ENCODE results near the gene ERN1.

GRCh38 chr17:64005333-64006356 lies 7.5 kb downstream of the PRR29 start:
- RRBS, result no CpG with 5 or more reads among the region's 15 CpGs
CAGE:
- cytosol, long polyA plus RNA, result no peak
- long polyA plus RNA, result no peak
- nucleus, long polyA plus RNA, result no peak

DNA sequence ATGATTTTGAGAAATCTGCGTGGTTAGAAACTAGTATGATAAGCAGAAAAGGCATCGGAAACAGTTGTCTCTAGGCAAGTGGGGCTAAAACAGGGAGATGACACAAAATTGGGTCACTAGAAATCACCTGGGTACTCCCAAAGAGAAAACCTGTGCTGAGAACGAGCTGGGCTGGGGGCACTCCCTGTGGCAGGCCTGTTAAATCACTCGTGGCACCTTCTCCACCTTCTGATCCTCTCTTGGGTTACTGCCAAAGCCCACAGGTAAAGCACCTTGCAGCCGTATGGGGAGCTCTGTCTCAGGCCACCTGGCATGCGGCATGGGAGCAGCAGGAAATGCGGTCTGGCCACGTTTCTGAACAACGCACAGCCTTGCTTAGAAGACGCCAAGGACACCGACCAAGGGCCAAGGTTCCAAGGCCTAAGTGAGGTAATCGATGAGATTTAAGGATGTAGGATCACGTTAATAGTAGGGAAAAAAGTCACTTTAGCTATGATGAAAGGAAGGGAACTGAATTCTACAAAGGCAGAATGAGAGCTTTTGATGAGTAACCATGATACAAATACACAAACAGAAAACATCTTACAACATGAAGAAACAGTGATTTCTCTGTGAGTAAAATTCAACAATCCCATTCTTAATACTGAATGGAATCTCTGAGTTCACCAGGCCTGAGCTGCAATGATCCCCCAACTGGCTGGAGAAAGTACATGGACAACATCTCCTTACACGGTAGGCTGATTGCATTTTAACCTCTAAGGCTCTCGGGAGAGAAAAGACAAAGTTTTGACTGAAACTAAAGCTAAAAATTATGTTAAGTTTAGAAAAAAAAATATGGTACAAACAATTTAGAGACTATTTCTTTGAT lies 21.7 kb upstream of the ICAM2 start:
- RRBS, result no CpG with 5 or more reads among the region's 15 CpGs
CAGE:
- cytosol, long polyA plus RNA, result no peak
- long polyA plus RNA, result no peak
- nucleus, long polyA plus RNA, result no peak

GRCh38 chr17:64081716-64082563 lies 48.0 kb downstream of the ERN1 start:
- RRBS, result no CpG with 5 or more reads among the region's 8 CpGs
CAGE:
- cytosol, long polyA plus RNA, result no peak
- long polyA plus RNA, result no peak
- nucleus, long polyA plus RNA, result no peak

GRCh38 chr17:64106928-64107422 lies 23.0 kb downstream of the ERN1 start:
- RRBS, result no CpG with 5 or more reads among the region's 4 CpGs
CAGE:
- cytosol, long polyA plus RNA, result no peak
- long polyA plus RNA, result no peak
- nucleus, long polyA plus RNA, result no peak

- RRBS, result under 1% methylated on average over 54 of the region's 96 CpGs
CAGE:
- cytosol, long polyA plus RNA, result no peak
- long polyA plus RNA, result no peak
- nucleus, long polyA plus RNA, result no peak
Observed at GRCh38 chr17:64129529-64130242, at the start of gene ERN1. Gene ERN1 (minus strand): TSS chr17:64130144.

DNA sequence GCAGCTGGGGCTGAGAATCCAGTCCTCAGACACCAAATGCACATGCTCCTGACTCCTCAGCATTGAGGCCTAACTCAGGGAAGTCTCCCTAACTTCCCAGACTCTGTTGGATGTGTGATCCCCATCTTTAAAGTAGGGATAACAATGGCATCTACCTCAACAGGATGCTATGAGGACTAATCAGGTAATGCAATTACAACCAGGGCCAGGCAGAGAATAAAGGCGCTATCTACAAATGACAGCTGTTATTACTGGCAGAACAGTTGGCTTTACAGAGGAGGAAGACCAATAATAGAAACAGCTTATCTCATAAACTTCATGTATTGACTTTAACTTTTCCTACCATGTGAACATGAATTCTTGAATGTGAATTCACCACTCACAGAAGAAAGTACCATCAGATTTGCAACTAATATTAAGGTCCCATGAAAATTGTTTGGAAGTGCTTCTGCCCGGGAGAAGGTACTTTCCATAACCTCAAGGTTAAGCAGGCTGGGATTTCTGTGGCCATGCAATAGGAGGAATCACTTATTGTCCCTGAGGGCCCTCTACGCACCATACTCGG lies 22.5 kb upstream of the ERN1 start:
- RRBS, result no CpG with 5 or more reads among the region's 4 CpGs
CAGE:
- cytosol, long polyA plus RNA, result no peak
- long polyA plus RNA, result no peak
- nucleus, long polyA plus RNA, result no peak

DNA sequence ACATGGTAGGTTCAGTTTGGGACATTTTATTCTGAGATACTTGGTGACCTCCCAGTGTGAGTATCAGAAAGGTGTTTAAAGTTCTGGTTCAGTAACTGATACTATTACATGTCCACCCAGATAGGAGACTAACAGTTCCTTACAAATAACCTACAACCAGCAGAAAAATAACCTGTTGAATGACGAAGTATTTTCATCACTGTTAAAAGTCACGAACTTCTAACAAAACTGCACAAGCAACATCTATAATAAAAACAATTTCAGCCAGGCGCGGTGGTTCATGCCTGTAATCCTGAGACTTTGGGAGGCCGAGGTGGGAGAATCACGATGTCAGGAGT lies 25.3 kb downstream of the TEX2 start:
- RRBS, result no CpG with 5 or more reads among the region's 6 CpGs
CAGE:
- cytosol, long polyA plus RNA, result no peak
- long polyA plus RNA, result no peak
- nucleus, long polyA plus RNA, result no peak

GRCh38 chr17:64406617-64407188 lies 16.0 kb upstream of the PECAM1 start:
- RRBS, result no CpG with 5 or more reads among the region's 9 CpGs
CAGE:
- cytosol, long polyA plus RNA, result no peak
- long polyA plus RNA, result no peak
- nucleus, long polyA plus RNA, result no peak

DNA sequence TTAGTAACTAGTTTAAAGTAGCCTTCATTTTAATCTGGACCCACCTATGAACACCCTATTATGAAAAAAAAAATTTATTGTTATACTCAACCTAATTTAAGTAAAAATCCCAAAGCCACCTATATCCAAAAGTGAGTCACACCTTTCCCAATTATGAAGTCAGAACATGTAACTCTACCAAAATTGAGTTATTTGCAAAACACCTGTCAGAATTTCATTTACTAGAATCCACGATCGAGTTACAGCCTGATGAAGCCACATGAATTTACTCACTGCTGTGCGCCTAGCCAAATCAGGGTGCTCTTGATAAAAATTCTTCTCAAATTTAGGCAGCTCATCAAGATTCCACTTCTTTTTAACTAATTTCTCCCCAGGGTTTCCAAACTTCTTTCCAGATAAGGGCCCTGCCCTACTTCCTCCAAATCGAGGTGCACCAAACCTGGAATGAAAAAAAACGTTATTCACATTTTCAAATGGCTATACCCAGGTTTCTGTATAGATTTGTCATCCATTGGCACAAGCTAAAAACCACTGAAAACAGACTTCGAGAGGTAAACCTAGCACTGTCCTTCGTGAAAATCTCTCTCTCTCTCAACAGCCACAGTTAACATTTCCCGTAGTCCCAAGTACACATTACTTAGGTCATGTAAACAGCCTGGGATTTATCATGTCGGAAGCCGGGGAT lies 1.5 kb downstream of the DDX5 start:
- RRBS, result no CpG with 5 or more reads among the region's 10 CpGs
CAGE:
- cytosol, long polyA plus RNA, result no peak
- long polyA plus RNA, result no peak
- nucleus, long polyA plus RNA, result no peak

- RRBS, result no CpG with 5 or more reads among the region's 13 CpGs
CAGE:
- cytosol, long polyA plus RNA, result no peak
- long polyA plus RNA, result no peak
- nucleus, long polyA plus RNA, result no peak
Observed at GRCh38 chr17:64511223-64511767, 4.5 kb downstream of the CEP95 start.

DNA sequence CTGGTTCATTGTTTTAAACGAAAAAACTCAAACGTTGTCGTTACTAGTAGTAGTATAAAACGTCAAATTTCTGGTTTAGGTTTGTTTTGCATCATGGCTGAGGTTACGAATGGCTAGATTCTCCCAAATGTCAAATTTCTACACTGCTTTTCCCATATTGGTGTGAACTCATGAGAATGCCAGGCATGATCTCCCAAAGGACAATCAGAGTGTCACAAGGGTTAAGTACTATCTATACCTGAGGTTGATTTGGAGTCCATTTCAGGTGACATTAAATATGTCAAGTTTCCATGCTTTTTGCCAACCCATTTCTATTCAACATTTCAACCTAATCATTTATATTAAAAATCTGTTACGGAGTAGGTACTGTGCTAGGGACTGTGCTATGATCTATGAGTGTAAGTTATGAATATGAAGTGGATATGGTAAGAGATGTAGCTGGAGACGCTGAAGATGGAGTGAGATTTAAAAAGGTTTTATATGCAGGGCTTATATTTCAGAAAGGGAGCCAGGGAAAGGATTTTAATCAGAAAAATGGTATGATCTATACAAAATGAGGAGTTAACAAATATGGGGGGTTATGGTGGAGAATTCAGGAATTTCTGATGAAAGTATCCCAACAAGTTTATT lies 6.5 kb downstream of the CEP95 start:
- RRBS, result no CpG with 5 or more reads among the region's 7 CpGs
CAGE:
- cytosol, long polyA plus RNA, result no peak
- long polyA plus RNA, result no peak
- nucleus, long polyA plus RNA, result start-site peak on the plus strand centred at position 507 of the sequence, 159 bp wide, 13 reads

GRCh38 chr17:64779325-64780029 lies 117.4 kb upstream of the SMURF2 start:
- RRBS, result 8% methylated on average over 11 of the region's 45 CpGs
CAGE:
- cytosol, long polyA plus RNA, result no peak
- long polyA plus RNA, result no peak
- nucleus, long polyA plus RNA, result no peak

DNA sequence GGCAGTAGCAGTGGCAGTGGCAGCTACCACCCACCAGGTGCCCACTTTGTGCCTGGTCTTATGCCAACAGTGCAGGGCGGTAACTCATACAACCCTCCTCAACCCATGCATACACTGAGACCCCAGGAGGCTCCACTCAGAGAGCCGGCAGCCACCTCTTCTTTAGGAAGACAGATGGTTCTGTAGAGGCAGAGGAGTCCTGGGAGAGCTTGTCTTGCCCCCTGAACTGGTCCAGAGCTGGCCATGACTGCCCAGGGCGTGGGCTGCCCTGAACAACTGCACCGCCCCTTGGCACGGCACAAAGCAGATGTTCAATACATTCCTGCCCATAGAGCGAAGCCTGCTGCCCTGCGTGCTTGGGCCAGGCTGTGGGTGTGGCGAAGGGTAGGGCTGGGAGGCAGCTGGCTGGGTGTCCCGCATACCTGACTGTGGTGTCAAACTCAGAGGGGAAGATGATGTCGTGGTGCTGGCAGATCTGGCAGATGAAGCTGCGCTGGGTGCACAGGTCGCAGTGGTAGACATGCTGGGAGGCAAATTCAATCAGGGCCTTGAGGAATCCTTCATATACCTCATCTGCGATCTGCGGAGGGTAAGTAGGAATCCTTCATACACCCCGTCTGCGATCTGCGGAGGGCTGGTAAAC lies 124.2 kb upstream of the SMURF2 start:
- RRBS, result no CpG with 5 or more reads among the region's 17 CpGs
CAGE:
- cytosol, long polyA plus RNA, result no peak
- long polyA plus RNA, result no peak
- nucleus, long polyA plus RNA, result no peak

GRCh38 chr17:64808294-64809072 lies 110.8 kb downstream of the LRRC37A3 start:
- RRBS, result no CpG with 5 or more reads among the region's 9 CpGs
CAGE:
- cytosol, long polyA plus RNA, result no peak
- long polyA plus RNA, result no peak
- nucleus, long polyA plus RNA, result no peak

- RRBS, result no CpG with 5 or more reads among the region's 2 CpGs
CAGE:
- cytosol, long polyA plus RNA, result no peak
- long polyA plus RNA, result no peak
- nucleus, long polyA plus RNA, result no peak
Observed at GRCh38 chr17:65029185-65029500, 27.4 kb downstream of the GNA13 start.

DNA sequence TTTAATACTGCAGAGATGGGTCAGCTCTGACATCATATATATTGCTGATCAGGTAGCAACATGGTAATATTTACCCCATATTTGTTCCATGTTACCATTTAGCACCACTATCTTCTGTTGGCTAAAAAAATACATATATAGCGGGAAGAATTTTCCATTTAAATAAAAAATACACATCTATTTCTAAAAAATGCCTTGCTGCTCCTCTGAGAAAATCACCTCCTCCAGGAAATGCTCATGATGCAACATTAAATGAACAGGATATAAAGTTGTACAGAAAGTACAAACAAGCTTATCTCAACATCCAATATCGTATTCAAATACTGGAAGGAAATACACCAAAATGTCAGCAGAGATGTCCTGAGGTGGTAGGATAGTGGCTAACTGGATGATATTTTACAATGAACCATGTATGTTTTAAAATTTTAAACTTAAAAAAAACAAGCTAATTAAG lies 21.4 kb downstream of the GNA13 start:
- RRBS, result no CpG with 5 or more reads among the region's 2 CpGs
CAGE:
- cytosol, long polyA plus RNA, result no peak
- long polyA plus RNA, result no peak
- nucleus, long polyA plus RNA, result no peak

- RRBS, result no CpG with 5 or more reads among the region's 2 CpGs
CAGE:
- cytosol, long polyA plus RNA, result no peak
- long polyA plus RNA, result no peak
- nucleus, long polyA plus RNA, result no peak
Observed at GRCh38 chr17:65071795-65072155, 15.2 kb upstream of the GNA13 start.

DNA sequence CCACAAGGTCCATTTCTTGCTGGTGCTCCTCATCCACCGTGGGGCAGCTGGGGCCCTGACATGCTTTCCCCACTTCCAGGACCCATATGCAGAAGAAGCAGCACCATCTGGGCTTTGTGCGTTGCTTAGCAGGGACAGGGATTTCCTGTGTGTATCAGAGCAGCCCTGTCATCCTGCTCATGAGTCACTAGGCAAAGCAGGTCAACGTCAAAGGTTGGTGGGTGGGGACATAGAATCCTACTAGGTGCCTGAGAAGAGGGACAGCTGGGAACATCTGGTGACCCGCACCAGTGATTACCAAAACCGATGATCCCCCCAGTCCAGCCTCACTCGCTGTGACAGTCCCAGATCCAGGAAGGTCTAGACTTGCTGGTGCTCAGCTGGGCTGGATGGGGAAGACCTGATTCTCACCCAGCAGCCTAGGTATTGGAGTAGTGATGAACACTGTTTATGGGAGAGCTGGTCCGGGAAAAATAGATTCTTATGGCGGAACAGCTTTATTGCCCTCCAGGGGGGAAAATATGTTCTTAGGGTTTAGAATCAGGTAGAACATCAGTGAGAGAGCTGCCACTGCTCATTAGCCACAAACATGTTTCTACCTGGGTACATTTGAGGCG lies 27.1 kb downstream of the RGS9 start:
- RRBS, result no CpG with 5 or more reads among the region's 9 CpGs
CAGE:
- cytosol, long polyA plus RNA, result no peak
- long polyA plus RNA, result no peak
- nucleus, long polyA plus RNA, result no peak

GRCh38 chr17:65293796-65294395 lies 156.7 kb downstream of the RGS9 start:
- RRBS, result no CpG with 5 or more reads among the region's 14 CpGs
CAGE:
- cytosol, long polyA plus RNA, result no peak
- long polyA plus RNA, result no peak
- nucleus, long polyA plus RNA, result no peak

GRCh38 chr17:65485757-65486329 lies 75.6 kb downstream of the AXIN2 start:
- RRBS, result no CpG with 5 or more reads among the region's 7 CpGs
CAGE:
- cytosol, long polyA plus RNA, result no peak
- long polyA plus RNA, result no peak
- nucleus, long polyA plus RNA, result no peak

All from H1 (cell line).